Measurements from ENCODE around the genes RDX, DIXDC1 and PTS.

- RRBS: no CpG with 5 or more reads among the region's 2 CpGs
Observed at GRCh38 chr11:110070098-110070496, 23.1 kb upstream of the ZC3H12C start.

- RRBS: 1% methylated on average over 33 of the region's 106 CpGs
Observed at GRCh38 chr11:110296326-110297330, at the start of gene RDX. Gene RDX (minus strand): TSS chr11:110296614.

DNA sequence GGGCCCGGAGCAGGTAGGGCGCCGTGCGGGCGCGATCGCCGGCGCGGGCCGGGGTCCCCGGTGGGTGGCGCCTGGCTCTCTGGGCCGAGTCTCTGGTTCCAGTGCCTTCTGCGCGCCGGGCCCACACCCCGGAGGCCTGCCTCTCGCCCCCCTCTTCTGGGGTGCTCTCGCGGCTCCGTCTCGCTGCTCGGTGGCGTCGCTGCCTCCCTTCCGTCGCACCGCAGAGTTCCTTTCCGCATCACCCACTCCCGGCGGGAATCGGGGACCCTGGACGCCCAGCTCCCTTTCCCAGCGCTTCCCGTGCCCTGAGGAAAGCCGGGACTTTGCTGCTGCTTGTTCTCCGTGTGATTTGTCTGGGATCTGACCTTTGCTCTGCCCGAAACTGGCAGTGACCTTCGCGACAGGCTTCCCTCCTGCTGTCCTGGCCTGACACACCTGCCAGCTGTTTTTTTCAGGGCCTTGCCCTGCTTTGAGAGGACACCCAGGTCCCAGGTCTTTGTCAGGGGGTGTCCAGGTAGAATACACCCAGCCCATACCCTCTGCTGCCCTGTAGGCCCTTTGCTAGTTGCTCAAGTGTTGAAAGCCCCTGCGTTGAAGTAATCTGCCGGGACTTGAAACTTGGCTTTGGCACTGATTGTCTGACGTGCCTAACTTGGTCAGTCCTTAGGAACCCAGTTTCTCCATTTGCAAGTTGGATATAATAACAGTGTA is 700 bp downstream of the FDX1 start:
- RRBS: 2% methylated on average over 13 of the region's 44 CpGs

- RRBS: no CpG with 5 or more reads among the region's 10 CpGs
Observed at GRCh38 chr11:110434539-110435373, 5.0 kb downstream of the FDX1 start.

DNA sequence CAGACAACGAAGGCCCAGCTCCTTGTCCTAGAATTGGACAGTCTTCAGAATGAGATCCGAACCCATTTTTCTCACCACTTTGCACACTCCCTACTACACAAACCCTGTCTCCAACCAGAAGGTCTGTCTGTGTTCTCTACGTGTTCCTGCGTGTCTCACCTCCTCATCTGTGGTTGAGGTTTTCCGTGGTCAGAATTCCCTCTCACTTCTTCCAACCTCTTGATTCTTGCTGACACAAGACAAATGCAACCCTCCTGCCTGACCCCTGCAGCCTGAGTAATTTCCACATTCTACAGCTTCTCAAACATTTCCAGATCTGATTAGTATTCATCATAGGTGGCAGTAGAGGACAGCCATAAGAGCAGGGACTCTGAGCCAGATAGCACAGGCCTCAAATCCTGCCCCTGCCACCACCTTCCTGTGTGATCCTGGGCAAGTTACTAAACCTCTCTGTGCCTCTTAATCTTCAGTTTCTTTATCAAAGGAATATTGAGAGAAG is 19.9 kb downstream of the POU2AF1 start:
- RRBS: no CpG with 5 or more reads among the region's 5 CpGs

GRCh38 chr11:111367357-111368027 is 11.6 kb downstream of the POU2AF1 start:
- RRBS: no CpG with 5 or more reads among the region's 13 CpGs

- RRBS: no CpG with 5 or more reads among the region's 8 CpGs
Observed at GRCh38 chr11:111531537-111532304, 8.8 kb upstream of the LAYN start.

DNA sequence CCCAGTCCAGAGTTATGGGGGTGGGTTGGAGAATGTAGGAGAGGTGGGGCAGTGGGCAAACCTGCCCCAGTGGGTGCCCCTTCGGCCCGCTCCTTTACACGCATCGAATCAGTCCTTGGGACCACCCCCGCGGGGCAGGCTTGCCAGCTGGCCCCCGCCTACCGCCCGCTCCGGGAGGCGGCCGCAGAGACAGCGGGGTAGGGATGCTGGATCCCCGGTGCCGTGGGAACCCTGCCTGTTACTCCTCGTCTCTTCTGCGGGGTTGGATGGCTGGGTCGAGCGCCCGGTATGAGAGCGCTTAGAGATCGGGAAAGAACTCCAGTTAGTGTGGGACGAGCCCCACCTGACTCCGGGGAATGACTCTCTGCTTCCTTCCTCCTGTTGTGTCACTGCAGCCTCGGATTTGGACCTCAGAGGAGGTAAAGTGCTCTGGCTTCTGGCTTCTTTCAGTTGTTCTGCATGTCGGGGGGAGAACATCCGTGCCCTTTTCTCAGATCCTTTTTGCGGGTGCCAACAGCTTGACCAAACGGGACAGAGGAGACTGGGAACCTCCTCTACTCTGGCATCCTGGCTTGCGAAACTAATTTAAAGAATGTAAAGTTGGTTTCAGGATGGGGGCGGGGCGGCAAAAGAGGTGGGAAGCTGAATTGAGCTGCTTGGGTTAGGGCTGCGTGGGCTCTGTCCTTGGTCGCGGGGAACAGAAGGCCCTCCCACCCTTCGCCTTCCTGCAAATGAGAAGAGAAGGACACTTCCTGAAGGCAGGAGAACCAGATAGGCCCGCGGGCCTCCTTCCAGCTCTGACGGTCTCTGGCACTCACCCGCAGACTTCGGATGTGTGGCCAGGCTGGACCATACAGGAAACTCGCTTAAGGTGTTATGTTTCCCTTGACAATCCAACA is 896 bp downstream of the LAYN start:
- RRBS: 4% methylated on average over 15 of the region's 42 CpGs

DNA sequence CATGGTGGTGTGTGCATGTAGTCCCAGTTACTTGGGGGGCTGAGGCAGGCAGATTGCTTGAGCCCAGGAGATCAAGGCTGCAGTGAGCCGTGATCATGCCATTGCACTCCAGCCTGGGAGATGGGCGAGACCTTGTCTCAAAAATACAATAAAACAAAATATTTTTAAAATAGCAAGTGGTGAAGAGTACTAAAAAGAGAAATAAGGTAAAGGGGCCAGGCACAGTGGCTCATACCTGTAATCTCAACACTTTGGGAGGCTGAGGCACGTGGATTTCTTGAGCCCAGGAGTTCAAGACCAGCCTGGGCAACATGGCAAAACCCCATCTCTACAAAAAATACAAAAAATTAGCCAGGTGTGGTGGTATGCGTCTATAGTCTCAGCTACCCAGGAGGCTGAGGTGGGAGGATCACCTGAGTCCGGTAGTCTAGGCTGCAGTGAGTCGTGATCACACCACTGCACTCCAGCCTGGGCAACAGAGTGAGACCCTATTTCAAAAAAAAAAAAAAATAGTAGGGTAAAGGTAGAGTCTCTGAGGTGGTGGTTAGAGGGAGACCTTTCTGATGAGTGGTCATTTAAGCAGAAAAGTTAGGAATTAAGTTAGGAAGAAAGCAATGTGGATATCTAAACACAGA is 60.6 kb downstream of the SIK2 start:
- RRBS: no CpG with 5 or more reads among the region's 6 CpGs

DNA sequence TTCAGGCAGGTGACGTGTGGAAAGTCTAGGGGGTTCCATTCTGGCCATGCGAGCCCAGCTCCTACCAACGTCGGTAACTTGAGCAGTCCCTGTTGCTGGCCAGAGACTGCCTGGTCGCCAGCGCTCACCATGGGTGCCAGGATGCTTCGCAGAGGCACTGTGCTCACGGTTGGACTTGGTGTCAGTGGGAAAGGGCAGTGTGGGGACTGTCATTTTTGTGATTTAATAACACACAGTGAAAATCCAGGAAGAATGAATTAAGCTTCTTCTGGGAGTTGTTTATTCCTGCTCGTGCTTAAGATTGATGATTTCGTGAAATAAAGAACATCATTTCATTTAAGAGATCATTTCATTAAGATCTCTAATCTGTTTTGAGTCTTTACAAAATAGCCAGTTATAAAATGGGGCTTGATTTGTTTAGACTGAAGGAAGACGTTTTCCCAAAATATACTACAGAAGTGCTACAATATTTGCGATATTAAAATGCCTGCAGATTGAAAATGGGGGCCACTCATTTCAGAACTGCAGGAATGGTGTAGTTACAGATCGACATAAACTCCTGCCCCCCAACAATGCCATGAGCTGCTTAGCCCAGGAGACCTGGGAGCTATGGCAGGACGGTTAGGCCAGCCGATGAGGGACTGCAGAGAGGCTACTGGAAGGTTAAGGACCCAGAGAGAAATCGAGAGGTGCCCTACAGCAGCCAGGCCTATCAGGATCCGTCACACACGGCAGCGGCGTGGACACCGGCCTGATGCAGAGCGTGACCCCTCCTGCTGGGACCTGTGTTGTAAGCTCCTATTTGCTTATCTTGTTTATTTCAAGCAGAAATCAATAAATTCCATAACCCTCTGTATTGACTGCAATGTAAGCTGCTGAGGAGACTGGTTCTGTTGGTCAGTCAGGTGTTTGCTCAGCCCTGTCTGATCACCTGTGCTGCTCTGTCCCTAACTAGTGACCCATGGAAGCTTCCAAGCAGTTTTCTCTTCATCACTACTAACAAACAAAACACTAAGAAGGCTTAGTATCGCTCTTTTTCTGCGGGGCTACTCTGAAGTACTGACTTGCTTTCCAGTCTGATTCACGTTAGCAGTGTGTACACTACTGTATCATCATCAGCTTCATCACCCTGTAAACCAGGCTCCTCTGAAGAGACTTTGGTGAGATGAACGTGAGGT is 40.1 kb downstream of the PPP2R1B start:
- RRBS: no CpG with 5 or more reads among the region's 26 CpGs

DNA sequence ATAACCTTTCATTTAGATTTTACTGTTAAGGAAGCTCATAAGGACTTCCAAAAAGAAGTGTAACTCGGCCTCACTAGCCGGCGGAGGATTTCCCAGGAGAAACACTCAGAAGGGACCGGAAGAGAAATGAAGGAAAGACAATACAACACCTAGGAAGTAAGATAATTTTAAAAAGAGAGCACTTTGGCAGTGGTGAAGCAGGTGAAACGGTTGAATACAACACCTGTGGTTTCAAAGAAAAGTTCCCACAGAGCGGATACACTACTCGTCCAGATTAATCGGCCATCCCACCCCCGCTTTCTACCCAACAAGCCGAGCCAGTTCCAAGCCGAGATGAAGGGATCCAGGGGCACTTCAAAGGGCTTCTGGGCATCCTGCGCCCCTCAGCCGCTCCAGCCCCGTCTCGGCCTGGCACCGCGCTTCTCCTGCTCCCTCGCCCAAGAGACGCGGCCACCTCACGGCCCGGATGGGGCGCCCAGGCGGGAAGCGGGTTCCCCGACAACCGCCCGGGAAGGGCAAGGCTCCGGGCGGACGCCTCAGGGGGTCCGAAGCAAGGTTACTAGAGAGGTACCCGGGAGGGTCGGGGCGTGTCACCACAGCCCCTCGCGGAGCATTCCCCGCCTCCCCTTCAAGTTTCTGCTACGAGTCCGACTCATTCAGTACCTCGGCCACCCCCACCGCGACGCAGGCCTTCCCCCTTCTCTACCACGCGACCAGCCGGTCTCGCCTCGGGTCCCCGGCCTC is 523 bp downstream of the PPP2R1B start:
- RRBS: 2% methylated on average over 17 of the region's 50 CpGs

GRCh38 chr11:111777697-111778753 is 11.8 kb upstream of the PPP2R1B start:
- RRBS: no CpG with 5 or more reads among the region's 5 CpGs

GRCh38 chr11:111937025-111937958 is at the start of gene DIXDC1:
Gene DIXDC1 (plus strand): TSS chr11:111937343.
- RRBS: 3% methylated on average over 21 of the region's 57 CpGs

- RRBS: no CpG with 5 or more reads among the region's 7 CpGs
Observed at GRCh38 chr11:111960810-111961551, 23.8 kb downstream of the DIXDC1 start.

GRCh38 chr11:111977167-111978057 is 40.3 kb downstream of the DIXDC1 start:
- RRBS: 2% methylated on average over 36 of the region's 65 CpGs

- RRBS: no CpG with 5 or more reads among the region's 9 CpGs
Observed at GRCh38 chr11:112016130-112016897, 8.9 kb upstream of the DLAT start.

GRCh38 chr11:112226222-112227074 is at the start of gene PTS:
Gene PTS (plus strand): TSS chr11:112226428.
- RRBS: under 1% methylated on average over 9 of the region's 70 CpGs

DNA sequence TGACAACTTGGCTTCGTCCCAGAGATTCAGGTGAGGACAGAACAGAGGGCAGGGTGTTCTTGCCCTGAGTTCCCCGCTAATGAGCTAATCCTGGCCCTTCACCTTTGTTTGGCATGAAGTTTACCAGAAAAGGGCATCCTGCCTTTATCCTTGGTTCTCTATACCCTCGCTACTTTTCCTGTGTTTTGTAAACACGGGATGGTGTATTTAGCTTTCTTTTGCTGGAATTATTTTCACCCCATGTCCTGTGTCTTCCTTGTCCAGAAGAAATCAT is 10.4 kb upstream of the PLET1 start:
- RRBS: no CpG with 5 or more reads among the region's 4 CpGs

- RRBS: no CpG with 5 or more reads among the region's 6 CpGs
Observed at GRCh38 chr11:112553115-112553449, 292.4 kb upstream of the PLET1 start.

Data from pericardium (tissue), 1 donor.